Caco-2 (cell line): ENCODE data around the genes GID4, TOP3A, SLC5A10 and MAPK7.

- PRO-cap: bidirectional peak, plus-strand start at chr17:18039481, minus-strand start at chr17:18039168
- RRBS: 4% methylated on average over 55 of the region's 105 CpGs
These were observed at the start of gene GID4 for GRCh38 chr17:18039258-18040323. TSS of gene GID4 (plus strand) at chr17:18039408.

DNA sequence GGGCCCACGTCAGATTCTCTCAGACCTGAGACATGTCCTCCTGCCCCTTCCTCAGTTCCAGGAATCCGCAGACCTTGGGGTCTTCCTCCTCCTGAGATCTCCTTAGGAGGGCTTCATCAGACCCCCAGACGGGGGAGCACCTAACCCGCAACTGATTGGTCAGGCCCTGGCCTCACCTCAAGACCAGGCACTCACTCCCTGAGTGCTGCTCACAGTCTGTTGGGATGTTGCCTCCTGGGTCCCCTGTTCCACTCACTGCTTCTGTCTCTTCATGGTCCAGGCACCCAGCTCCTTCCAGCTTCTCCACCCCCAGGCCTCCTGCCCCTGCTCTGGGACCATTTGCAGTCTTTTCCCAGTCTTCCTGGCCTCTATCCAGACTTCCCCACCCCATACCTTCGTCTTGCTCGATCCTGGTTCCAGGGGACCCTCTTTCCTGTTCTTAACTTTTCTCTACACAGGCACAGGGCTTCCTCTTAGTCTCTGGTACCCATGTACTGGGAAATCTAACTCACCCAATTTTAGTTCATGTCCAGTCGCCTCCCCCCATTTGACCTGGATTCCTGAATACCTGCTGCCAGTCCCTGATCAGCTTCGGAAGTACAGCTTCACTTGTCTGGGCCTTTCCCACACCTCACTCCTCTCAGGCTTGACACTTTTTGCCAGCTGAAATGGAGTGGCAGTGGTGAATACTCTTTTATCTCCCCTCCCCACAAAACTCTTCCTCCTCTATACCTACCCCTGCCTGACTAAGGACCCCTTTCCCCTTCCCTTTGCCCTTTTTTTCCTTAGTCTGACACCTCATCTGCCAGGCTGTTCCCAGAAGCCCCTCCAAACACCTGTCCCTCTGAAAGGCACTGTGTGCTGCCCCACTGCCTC is 1.4 kb downstream of the GID4 start:
- PRO-cap: no peak
- RRBS: no CpG with 5 or more reads among the region's 8 CpGs

DNA sequence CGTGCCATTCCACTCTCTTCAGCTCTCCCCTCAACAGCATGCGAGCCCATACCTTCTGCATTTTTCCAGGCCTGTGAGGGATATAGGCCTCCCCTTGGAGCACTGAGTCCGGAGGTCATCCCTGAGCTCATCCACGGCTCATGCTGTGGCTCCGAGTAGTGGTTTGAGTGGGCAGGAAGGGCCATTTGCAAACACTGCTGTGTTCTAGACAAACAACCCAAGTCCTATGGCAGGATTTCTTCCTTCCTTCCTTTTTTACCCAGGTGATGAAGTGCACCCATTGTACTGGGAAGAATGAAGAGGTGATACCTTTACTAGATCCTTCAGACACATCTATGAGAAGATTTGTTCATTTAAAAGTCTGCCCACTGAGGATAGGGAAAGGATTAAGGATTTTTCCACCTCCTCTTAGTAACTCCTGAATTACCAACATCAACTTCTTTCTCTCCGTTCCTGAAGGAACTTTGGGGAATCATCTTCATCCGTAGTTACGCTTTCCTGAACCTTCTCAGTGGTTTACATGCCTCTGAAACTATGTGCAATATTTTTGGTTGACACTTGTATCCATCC is 20.5 kb upstream of the DRG2 start:
- PRO-cap: no peak
- RRBS: no CpG with 5 or more reads among the region's 8 CpGs

GRCh38 chr17:18109228-18109694 is 705 bp downstream of the MYO15A start:
- PRO-cap: no peak
- RRBS: no CpG with 5 or more reads among the region's 9 CpGs

- PRO-cap: no peak
- RRBS: no CpG with 5 or more reads among the region's 6 CpGs
These were observed 5.2 kb upstream of the ALKBH5 start for GRCh38 chr17:18178444-18178793.

- PRO-cap: no peak
- RRBS: 99% methylated on average over 2 of the region's 13 CpGs
These were observed 16.0 kb upstream of the LLGL1 start for GRCh38 chr17:18209040-18210323.

- PRO-cap: no peak
- RRBS: no CpG with 5 or more reads among the region's 12 CpGs
These were observed 839 bp downstream of the TOP3A start for GRCh38 chr17:18313939-18314371.

- PRO-cap: bidirectional peak, plus-strand start at chr17:18314783, minus-strand start at chr17:18314711; bidirectional peak, plus-strand start at chr17:18315059, minus-strand start at chr17:18314963
- RRBS: 3% methylated on average over 8 of the region's 69 CpGs
These were observed at the start of gene TOP3A for GRCh38 chr17:18314417-18315136. TSS of gene TOP3A (minus strand) at chr17:18314994.

- PRO-cap: no peak
- RRBS: no CpG with 5 or more reads among the region's 8 CpGs
These were observed 12.0 kb downstream of the SMCR8 start for GRCh38 chr17:18326817-18327741.

DNA sequence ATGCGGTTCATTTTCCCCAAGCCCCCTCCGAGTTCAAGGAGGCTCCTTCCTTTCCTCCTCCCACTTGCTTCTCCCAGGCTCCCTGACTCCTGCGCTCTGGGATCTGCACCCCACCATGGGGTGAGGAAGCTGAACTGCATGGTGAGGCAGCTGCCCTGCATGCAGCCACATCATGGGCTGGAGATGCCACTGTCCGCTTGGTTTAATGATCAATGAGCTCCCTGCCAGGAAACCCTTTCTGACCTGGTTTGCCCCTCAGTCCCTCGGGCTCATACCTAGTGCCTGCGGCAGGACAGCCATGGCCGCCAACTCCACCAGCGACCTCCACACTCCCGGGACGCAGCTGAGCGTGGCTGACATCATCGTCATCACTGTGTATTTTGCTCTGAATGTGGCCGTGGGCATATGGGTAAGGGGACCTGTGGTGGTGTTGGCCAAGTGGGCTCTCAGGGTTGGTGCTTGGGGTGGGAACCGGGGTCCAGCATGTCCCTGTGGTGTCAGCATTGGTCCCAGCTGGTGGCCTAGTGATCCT is at the start of gene SLC5A10:
Gene SLC5A10 (plus strand): TSS at position 258 of the 532 bp plus-strand sequence.
- PRO-cap: no peak
- RRBS: no CpG with 5 or more reads among the region's 14 CpGs

GRCh38 chr17:18994015-18994587 is 10.5 kb downstream of the FAM83G start:
- PRO-cap: no peak
- RRBS: 67% methylated on average over 1 of the region's 14 CpGs

DNA sequence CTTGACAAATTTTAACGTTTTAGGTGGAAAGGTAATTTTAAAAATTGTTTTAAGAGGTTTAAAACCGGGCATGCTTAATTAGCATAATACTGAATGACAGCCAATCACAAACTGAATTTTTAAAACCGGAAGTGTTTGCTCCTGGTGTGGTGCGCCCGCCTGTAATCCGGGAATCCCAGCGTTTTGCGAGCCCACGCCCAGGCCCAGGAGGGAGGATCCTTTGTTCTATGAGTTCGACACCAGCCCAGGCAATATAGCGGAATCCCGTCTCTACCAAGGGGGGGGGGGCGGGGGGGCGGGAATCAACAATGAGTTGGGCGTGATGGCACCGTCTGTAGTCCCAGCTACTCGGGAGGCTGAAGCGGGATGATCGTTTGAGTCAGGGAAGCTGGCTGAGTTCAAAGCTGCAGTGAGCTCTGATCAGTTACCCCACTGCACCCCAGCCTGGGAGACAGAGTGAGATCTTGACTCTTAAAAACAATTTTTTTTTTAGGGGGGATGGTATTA is 17.6 kb upstream of the GRAP start:
- PRO-cap: unidirectional peak, plus-strand start at position 311 of the sequence
- RRBS: no CpG with 5 or more reads among the region's 19 CpGs

GRCh38 chr17:19254665-19255337 is 17.6 kb downstream of the EPN2 start:
- PRO-cap: no peak
- RRBS: no CpG with 5 or more reads among the region's 6 CpGs

DNA sequence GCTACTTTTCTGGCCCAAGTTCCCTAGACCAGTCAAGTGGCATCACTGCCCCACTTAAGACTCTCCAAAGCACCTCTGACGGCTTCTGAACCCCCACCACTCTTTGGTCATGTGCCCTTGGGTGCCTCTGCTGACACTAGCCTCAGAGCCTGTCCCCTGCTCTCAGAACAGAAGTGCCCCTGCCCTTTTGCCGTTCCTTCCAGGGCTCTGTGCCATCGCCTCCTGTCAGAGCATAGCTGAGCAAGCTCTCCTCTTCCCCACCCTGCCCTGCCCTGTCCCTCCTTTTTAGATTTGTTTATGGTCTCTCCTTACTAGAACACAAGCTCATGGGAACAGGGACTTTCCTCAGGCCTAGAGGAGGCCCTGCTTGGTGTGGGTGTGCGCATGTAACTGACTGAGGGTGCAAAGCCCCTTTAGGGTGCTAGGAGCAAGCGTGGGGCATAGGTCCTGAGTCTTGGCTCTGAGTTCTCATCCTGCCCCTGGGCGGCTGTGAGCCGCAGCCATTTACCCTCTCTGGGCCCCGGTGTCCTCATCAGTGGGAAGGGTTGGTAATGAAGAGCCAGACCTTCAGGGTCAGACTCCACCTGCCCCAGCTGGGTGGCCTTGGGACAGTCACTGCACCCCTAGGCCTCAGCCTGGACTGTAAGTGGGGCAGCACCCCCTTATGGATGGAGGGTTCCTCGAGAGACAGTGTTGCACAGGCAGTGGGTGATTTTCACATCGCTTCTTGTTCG is 60.8 kb downstream of the B9D1 start:
- PRO-cap: no peak
- RRBS: no CpG with 5 or more reads among the region's 11 CpGs

DNA sequence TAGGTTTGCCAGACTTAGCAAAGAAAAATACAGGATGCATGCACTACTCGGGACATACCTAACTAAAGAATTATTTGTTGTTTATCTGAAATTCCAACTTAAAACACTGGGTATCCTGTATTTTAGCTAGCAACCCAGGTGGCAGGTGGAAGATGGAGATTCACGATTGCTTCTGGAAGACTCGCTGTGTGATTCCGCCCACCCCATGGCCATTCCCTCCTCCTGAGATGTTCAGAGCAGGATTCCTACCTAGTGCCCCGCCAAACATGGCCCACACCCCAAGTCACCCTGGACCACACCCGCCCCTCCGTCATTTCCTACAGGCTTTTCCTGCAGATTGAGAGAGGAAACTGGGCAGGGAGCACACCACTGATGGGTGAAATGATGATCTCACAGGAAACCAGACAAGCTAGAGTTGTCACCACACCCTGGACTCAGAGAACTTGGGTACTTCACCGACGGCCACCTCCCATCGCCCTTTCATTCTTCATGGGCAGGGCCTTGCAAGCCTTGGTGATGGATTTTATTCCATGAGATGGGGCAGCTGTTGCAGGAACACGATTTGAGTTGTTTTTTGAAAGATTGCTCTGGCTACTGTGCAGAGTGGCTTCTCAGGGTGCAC is 7.2 kb upstream of the B9D1 start:
- PRO-cap: no peak
- RRBS: no CpG with 5 or more reads among the region's 11 CpGs

GRCh38 chr17:19378359-19378668 is at the start of gene MAPK7:
TSS of gene MAPK7 (plus strand) at chr17:19378498.
- PRO-cap: bidirectional peak, plus-strand start at chr17:19378498, minus-strand start at chr17:19378319
- RRBS: 2% methylated on average over 3 of the region's 23 CpGs

DNA sequence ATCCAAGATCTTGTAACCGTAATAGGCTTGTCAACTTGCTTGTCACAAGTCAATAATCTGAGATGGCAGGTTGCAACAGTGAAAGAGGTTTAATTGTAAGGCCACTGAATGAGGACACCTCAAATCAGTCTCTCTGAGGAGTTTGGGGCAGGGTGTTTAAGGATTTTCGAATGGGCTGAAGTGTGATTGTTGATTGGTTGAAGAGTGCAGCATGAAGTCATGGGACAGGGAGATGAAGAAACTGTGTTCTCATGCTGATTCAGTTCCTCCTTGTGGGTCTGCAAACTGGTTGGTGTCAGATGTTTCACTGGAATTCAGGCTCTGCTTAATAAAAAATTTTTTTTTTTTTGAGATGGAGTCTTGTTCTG is 11.2 kb downstream of the SLC47A1 start:
- PRO-cap: no peak
- RRBS: no CpG with 5 or more reads among the region's 2 CpGs

- PRO-cap: no peak
- RRBS: no CpG with 5 or more reads among the region's 3 CpGs
These were observed 16.2 kb downstream of the SLC47A1 start for GRCh38 chr17:19549777-19550397.

- PRO-cap: unidirectional peak, minus-strand start at chr17:19672046; unidirectional peak, minus-strand start at chr17:19672108
- RRBS: no CpG with 5 or more reads among the region's 7 CpGs
These were observed 23.4 kb downstream of the ALDH3A2 start for GRCh38 chr17:19671732-19672534.

DNA sequence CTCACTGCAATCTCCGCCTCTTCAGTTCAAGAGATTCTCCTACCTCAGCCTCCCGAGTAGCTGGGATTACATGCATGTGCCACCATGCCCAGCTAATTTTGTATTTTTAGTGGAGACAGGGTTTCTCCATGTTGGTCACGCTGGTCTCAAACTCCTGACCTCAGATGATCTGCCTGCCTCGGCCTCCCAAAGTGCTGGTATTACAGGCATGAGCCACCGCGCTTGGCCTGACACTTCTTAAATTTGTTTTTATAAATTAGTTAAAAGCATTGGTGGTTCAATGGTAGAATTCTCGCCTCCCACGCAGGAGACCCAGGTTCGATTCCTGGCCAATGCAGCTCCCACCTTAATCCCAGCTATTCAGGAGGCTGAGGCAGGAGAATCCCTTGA is 7.1 kb downstream of the ULK2 start:
- PRO-cap: no peak
- RRBS: no CpG with 5 or more reads among the region's 9 CpGs